Rectum (tissue), 1 donor: Measurements from ENCODE around the gene KCNJ2.

GRCh38 chr17:68990722-68991510 lies 35.7 kb upstream of the ABCA8 start:
- PRO-cap = no peak

- PRO-cap = no peak
Observed at GRCh38 chr17:69088441-69089342, 28.0 kb upstream of the ABCA9 start.

- PRO-cap = no peak
Observed at GRCh38 chr17:69227529-69227862, 1.1 kb downstream of the ABCA10 start.

- PRO-cap = bidirectional peak, plus-strand start at chr17:69470988, minus-strand start at chr17:69470767
Observed at GRCh38 chr17:69470464-69470888, 56.0 kb downstream of the MAP2K6 start.

- PRO-cap = no peak
Observed at GRCh38 chr17:69501206-69501907, 86.9 kb downstream of the MAP2K6 start.

GRCh38 chr17:70137781-70138640 lies 31.3 kb upstream of the KCNJ2 start:
- PRO-cap = no peak

GRCh38 chr17:70168429-70169735 lies at the start of gene KCNJ2:
KCNJ2 (plus strand) TSS chr17:70169532.
- PRO-cap = unidirectional peak, plus-strand start at chr17:70168663; bidirectional peak, plus-strand start at chr17:70168882, minus-strand start at chr17:70168844; unidirectional peak, minus-strand start at chr17:70169081; bidirectional peak, plus-strand start at chr17:70169532, minus-strand start at chr17:70169392

DNA sequence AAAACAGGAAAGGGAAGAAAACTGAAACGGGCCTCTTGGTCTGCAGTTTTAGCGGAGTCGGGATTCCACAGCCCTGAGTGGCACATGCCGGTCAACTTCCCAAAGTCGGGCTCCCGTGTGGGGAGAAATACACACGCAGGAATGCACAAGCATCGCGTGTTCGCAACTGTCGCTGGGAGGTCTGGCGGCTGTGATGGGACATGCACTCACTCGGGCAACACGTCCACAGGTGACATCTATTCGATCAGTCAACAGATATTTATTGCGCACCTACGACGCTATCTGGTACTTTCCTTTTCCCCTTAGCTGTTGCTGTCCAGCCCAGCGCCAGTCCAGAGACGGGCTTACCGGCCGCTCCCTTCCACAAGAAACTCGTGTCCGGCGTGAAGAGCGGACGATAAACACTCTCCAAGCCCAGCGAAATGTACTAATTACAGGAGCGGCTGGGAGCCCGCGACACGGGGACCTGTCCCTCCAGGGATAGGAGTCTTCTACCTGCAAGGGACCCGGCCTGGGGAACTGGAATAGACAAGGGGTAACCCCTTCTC lies 3.7 kb upstream of the SOX9 start:
- PRO-cap = unidirectional peak, plus-strand start at position 366 of the sequence

DNA sequence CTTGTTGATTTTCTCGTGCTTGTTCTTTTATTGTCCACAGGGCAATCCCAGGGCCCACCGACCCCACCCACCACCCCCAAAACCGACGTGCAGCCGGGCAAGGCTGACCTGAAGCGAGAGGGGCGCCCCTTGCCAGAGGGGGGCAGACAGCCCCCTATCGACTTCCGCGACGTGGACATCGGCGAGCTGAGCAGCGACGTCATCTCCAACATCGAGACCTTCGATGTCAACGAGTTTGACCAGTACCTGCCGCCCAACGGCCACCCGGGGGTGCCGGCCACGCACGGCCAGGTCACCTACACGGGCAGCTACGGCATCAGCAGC lies 2.6 kb downstream of the SOX9 start:
- PRO-cap = no peak

GRCh38 chr17:72273329-72273721 lies 152.5 kb downstream of the SOX9 start:
- PRO-cap = no peak

- PRO-cap = no peak
Observed at GRCh38 chr17:72400033-72400525, 279.3 kb downstream of the SOX9 start.

GRCh38 chr17:72479127-72479678 lies 358.4 kb downstream of the SOX9 start:
- PRO-cap = no peak

DNA sequence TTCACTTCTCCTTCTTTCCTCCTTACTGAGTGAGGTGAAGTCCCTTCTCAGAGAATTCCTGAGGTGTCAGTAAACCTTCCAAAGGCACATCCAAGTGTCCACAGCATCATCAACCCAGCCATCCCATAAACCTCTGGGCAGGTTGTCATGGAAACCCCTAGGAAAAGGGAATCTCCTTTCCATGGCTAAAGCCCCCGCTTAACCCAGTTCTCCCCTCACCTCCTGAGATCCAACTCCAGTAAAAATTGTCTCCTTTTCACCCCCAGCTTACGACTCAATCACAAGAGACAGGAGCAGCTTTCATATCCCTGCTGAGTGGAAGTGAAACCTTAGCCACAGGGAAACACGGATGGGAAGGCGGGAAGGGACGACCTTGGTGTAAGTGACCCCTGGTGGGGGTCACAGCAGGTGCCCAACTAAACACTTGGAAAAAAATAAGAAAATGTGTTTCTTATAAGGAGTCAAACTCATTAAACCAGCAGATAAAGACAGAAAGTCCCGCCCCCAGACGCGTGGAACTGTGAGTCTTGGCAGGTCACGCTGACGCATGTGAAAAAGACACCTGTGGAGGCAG lies 432.0 kb downstream of the SOX9 start:
- PRO-cap = no peak

DNA sequence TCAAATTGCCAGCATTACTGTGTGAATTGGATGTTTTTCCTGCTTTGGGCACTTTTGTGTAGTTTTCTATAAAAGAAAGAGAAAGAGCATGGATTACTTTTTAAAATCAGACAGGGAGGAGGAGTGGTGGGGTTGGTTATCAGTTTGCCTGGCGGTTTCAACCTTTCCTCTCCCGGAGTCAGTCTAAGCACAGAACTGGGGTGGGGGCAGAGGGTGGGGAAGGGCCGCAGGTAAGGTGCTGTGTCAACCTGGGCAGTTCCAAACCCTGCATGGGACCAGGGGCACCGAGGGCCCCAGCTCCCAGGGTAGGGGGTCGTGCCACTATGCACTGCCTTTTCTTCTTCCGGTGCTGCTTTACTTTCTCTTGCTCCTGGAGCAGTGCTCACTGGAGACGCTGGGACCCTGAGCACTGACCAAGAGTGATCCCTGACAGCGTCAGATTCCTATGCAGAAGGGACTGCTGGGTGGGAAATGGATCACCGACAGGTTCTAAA lies 469.9 kb downstream of the SOX9 start:
- PRO-cap = unidirectional peak, plus-strand start at position 209 of the sequence

- PRO-cap = unidirectional peak, minus-strand start at chr17:72592555; unidirectional peak, minus-strand start at chr17:72592804
Observed at GRCh38 chr17:72592148-72593062, 471.6 kb downstream of the SOX9 start.

DNA sequence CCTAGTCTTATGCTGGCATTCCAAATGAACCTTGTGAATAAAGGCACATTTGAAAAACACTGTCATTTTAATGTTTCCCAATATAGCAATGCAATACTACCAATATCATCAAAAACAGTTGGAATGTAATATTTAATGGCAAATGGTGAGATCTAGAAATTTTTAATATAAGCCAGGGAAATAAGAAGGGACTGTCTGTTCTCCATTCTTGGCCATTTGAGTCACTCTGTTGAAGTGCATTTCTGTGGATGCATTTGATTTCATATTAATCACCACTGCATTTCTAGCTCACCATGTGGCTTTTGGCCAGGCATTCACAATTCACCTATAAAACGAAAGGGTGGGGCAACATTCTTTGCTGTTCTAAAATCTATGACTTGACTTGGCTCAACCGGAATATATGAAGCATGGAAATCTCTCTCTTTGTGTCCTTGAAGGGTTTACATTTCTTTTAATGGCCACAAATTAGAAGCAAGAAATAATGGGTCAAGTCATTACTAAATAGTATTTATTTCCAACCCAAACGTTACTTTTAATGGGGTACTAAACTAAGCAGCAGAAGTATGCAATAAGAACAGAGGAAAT lies 483.0 kb downstream of the SLC39A11 start:
- PRO-cap = bidirectional peak, plus-strand start at position 397 of the sequence, minus-strand start at position 218 of the sequence

DNA sequence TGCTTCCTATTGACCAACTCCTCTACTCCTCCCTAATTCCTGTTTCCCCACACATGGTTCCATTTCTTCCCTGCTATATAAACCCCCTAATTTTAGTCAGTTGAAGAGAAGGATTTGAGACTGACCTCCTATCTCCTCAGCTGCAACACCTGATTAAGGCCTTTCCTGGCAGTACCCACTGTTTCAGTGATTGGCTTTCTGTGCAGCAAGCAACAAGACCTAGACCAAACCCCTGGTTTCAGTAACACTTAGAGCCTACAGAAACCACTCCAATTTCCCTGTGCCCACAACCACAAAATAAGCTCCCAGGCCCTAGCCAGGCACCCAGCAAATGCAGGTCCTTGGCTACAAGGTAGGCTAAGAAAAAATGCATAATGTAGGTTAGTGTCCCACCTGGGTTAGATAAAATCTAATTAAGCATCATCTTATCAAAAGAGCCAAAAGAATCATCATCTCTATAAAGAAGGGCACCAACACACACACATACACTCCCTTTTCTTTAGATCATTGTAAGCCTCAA lies 215.8 kb downstream of the SLC39A11 start:
- PRO-cap = no peak

DNA sequence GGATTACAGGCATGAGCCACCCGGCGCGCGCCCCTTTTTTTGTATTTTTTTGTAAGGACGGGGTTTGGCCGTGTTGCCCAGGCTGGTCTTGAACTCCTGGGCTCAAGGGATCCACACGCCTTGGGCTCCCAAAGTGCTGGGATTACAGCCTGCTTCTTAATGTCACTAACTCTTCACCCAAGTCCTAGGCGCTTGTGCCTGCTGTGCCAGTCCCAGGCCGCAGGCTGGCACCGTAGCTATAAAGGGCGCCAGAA lies 1.7 kb upstream of the COG1 start:
- PRO-cap = no peak

- PRO-cap = no peak
Observed at GRCh38 chr17:73191514-73191837, 1.4 kb upstream of the COG1 start.

DNA sequence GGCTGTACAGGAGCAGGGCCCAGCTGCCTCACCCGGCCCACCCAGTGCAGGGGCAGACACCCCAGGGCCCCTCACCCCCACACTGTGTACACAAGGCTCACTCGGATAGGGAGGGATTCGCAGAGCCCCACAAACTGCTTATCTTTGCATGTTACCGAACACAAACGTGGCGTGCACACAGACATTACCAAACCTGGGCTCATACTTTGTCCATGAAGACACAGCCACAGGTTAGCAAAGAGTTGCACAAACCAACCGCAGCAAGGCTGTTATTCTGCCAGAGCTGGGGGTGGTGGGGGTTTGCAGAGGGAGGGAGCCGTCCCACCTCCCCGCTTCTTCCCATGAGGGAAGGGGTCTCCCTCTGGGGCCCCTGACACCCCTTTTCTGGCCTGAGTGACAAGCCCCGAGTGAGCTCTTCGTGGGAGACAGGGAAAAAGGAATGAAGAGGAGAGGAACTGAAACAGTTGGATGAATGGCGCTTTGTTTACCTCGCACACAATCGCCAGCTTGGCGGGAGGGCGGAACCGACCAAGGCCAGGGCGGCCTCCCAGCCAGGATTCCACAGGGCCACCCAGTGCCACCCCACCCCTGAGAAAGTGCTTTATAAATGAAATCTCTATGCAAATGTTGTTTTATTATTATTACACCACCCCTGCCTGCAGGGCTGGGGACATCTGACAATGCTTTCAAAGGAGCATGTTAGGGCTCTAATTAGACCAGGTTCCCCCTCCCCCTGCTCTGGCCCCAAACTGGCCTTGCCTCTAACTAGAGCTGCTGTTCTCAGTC lies 487 bp upstream of the CPSF4L start:
- PRO-cap = unidirectional peak, minus-strand start at position 497 of the sequence